ENCODE measurements around a stretch of chr3.

- RRBS: no CpG with 5 or more reads among the region's 4 CpGs
Measured at GRCh38 chr3:53275097-53275701, 19.4 kb upstream of the TKT start.

GRCh38 chr3:53286976-53287795, 31.4 kb upstream of the TKT start:
- RRBS: no CpG with 5 or more reads among the region's 6 CpGs

DNA sequence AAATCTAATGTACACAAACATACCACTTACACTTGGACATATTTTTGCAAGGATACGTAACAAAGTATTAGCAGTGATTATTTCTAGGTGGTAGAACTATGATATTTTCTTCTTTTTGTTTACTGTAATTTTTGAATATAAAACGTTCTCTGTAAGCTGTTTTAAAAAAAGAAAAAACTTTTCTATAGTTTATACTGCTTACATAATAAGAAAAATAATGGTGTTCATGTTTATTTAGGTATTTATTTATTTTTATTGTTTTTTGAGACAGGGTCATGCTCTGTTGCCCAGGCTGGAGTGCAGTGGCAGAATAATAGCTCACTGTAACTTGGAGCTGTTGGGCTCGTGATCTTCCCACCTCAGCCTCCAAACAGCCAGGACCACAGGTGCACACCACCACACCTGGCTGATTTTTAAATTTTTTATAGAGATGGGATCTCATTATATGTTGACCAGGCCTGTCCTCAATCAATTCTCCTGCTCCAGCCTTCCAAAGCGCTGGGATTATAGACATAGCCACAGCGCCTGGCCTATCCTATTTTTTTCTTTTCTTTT, 39.2 kb downstream of the DCP1A start:
- RRBS: no CpG with 5 or more reads among the region's 5 CpGs

DNA sequence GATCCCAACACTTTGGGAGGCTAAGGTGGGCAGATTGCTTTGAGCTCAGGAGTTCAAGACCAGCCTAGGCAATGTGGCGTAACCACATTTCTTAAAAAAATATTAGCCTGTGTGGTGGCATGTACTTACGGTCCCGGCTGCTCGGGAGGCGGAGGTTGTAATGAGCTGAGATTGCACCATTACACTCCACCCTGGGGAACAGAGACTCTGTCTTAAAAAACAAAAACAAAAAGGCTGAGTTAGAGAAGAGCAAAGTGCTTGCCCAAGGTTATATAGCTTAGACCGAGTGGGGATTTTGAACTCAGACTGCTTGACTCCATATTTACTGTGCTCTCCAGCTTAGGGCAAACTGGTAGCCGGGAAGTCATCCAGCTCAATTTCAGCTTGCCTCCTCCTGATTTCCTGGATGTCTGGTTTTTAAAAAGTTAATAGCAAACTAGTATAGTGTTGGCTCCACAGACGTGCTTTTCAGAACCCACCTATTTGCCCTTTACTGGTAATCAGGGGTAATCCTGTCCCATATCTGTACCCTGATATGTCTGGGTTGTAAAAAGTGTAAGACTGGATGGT, 138.9 kb downstream of the CACNA1D start:
- RRBS: no CpG with 5 or more reads among the region's 8 CpGs

DNA sequence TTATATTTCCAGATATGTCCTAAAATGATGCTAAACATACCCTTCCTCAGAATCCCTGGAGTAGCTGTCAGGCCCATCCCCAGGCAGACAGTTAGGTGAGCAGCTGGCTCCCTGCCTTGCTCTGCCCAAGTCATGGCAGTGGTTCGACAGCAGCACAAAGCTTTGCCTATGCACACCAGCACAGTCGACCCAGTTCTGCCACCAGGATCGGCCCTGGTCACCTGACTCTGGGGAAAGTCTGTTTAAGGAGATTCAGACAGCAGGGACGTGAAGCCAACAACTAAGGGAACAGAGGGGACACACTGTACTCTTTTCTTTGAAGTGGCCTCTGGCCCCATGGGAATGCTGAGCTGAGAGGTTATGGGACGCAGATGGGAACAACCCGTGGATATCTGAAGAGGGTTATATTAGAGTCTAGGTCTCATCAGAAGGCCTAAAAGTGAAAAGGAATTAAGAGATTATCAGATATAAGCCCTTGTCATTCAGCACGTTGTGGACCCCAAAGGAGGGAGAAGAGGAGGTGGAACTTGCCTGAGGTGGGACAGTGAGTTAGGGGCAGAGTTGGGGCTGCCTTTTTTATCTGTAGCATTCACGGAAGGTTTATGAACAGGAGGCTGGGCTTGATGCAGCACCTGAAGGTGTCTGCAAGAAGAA, 134.8 kb downstream of the CHDH start:
- RRBS: no CpG with 5 or more reads among the region's 8 CpGs

GRCh38 chr3:53729092-53729436, 117.2 kb downstream of the CHDH start:
- RRBS: no CpG with 5 or more reads among the region's 6 CpGs

DNA sequence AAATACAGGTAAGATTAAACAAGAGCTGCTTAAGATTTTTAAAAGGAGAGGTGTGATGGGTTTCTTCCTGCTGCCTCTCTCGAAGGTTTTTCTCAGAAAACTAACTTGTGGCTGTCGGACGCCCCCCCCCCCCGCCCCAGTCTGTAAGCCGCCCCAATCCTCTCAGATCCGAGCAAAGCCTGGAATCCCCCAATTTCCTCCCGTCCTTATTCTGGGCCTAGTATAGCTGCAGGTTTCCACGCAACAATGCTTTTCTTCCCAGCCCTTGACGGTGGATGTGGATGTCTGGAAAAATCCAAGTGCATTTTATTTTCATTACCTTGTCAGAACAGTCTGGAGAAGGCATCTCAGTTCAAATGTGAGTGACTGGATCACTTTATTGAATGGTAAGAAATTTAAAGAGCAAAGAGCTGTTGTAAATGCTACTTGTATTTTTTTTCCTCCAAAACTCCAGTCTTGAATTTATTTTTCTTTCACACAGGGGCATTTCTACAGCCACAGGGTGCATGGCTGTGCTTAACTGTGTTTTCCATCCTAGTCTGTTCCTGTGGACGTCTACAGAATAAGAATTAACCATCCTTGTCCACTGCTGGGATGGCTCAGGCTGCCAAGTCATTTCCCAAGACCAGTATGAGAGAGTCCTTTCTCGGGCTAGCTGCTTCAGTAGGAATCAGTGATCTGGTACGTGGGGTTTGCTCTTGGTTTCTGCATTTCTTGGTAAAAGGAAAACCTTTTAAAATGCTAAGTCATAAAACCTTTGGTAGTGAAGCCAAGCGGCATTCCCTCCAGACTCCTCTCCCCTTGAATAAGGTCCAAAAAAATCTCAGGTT, 30.0 kb downstream of the CHDH start:
- RRBS: no CpG with 5 or more reads among the region's 13 CpGs

- RRBS: no CpG with 5 or more reads among the region's 4 CpGs
Measured at GRCh38 chr3:54359103-54359555, 236.8 kb downstream of the CACNA2D3 start.

GRCh38 chr3:55166296-55166514, 238.3 kb upstream of the LRTM1 start:
- RRBS: no CpG with 5 or more reads among the region's 1 CpG

GRCh38 chr3:55489632-55490119, 2.6 kb upstream of the WNT5A start:
- RRBS: no CpG with 5 or more reads among the region's 21 CpGs

- RRBS: no CpG with 5 or more reads among the region's 13 CpGs
Measured at GRCh38 chr3:55571875-55572463, 84.9 kb upstream of the WNT5A start.

DNA sequence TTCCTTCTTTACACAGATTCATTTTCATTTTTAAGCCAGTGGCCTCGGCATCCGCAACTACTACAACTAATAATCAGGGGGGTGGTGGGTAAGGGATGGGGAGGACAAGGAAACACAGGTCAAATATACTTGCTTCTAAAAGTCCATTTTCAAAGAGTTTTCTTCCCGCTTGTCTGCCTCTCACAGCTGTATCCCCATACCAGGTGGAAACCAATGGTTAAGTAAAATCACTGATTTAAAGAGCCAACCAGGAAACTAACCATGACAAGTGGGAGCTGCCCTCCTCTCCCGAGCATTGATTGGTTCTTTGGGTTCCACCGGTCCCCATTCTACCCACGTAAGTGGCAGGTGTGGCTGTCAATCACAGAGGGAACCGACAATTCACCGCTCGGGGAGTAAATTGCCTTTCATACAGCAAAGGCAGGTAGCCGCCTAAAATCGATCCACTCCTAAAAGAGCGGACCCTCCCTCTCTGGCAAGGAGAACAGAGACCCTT, 1.3 kb downstream of the ERC2 start:
- RRBS: no CpG with 5 or more reads among the region's 12 CpGs

GRCh38 chr3:56467764-56468043, 563 bp downstream of the ERC2 start:
- RRBS: 3% methylated on average over 9 of the region's 21 CpGs

DNA sequence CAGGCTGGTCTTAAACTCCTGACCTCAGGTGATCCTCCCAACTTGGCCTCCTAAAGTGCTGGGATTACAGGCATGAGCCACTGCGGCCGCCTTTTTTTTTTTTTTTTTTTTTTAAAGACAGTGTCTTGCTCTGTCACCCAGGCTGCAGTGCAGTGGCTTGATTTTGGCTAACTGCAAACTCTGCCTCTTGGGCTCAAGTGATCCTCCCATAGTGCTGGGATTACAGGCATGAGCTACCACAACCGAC, 39.1 kb upstream of the TASOR start:
- RRBS: no CpG with 5 or more reads among the region's 3 CpGs

DNA sequence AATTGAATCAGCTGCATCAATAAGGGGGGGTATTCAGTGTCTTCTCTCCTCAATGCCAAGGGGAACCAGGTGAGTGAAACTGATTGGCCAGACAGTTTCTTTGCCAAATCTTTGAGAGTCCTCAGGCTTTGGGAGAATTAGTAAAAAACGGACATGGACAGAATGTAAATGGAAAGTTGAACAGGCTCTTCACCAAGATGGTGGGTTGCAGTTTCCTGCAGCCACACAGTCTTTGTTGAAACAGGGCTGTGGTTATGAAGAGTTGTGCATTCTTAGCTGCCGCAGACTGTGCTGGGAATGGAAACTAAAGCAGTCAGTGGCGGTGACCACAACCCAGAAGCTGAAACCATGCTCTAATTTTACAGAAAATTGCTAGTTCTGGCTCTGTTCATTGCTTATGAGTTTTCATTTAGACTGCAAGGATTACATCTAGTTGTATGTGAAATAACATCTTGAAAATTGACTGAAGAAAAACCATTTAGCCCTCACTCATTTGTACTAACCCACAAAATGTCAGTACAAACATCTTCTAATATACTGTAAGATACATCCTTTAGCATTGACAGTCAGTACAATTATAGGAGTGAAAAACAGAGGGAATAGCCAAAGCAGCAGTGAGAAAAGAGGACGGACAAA, 42.2 kb upstream of the TASOR start:
- RRBS: no CpG with 5 or more reads among the region's 4 CpGs

GRCh38 chr3:56801446-56801801, 325 bp downstream of the ARHGEF3 start:
- RRBS: 4% methylated on average over 2 of the region's 16 CpGs

- RRBS: no CpG with 5 or more reads among the region's 3 CpGs
Measured at GRCh38 chr3:56879305-56879885, 77.6 kb upstream of the ARHGEF3 start.

GRCh38 chr3:56921895-56922675, 120.3 kb upstream of the ARHGEF3 start:
- RRBS: no CpG with 5 or more reads among the region's 7 CpGs

DNA sequence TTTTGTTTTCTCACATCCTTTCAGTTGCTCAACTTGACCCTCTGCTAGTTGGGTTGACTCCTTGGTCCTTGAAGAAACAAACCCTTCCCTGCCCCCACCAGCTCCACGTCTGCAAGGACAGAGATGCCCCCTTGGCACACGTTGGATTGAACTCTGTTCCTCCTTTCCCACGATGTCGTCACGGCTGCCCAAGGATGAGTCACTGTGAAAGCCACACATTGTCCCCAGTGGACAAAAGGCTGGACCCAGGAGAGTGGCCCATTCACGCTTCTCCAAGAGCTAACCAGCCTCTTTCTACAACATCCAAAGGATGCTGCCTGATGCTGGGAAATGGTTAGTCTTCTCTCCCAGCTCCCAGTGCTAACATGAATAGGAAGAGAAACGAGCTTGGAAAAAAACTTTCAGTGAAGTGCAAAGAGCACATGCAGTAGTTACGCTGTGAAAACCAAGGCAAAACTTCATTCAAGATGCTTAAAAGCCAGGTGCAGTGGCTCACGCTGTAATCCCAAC, 42.9 kb upstream of the SPATA12 start:
- RRBS: no CpG with 5 or more reads among the region's 9 CpGs

- RRBS: no CpG with 5 or more reads among the region's 13 CpGs
Measured at GRCh38 chr3:57163459-57164086, 1.6 kb downstream of the IL17RD start.

All from HTR-8/SVneo (cell line).